Tibial artery (tissue), 1 donor: Measurements from ENCODE around the gene TMIGD2.

DNA sequence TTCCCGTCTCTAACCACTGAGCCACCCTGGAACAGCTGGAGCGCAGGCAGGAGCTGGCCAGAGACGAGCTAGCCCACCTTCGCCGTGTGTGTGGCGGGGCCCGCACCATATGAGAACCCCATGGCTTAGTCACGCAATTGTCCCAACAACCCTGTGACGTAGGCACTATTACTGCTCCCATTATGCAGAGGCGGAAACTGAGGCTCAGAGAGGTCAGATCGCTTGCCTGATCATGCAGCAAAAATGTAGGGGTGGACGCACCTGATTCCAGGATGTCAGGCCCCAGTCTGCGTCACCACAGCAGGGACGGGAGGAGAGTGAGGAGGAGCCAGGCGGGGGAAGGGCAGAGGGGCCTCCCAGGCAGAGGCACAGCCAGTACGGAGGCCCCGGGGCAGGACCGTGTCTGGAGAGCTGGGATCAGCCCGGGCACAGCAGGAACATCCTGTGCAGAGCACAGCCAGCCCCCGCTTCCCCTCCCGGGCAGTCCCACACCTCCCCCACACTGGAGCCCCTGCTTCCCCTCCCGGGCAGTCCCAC lies 16.8 kb downstream of the PIP5K1C start:
- PRO-cap = no peak

- PRO-cap = no peak
Observed at GRCh38 chr19:3712939-3713659, 4.9 kb downstream of the TJP3 start.

DNA sequence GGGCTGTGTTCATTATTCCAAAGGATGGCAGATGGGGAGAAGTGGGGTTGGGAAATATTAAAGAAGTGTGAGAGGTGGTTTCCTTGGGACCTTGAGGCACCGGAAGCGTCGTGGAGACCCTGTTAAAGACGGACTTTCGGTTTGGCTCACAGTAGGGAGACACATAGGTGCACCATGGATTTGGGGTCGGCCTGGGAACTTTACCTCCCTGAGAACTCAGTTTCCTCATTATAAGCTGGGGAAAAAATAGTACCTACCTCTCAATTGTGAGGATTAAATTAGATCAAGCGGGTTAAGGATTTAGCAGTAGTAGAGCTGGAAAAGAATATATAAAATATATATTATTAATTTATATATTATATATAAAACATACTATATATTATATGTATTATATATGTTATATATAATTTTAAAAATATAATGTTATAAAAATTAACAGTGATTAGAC lies 424 bp upstream of the APBA3 start:
- PRO-cap = no peak

DNA sequence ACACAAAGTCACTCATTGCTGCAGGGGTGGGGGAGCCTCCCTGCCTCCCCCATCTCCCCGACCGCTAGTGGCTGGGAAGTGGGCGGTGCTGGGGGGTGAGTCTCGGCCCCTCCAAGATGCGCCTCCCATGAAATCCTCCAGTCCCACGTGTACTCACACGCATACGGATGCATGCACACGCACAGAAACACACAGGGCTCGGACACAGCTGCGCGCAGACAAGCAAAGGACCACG lies 808 bp downstream of the MATK start:
- PRO-cap = no peak

DNA sequence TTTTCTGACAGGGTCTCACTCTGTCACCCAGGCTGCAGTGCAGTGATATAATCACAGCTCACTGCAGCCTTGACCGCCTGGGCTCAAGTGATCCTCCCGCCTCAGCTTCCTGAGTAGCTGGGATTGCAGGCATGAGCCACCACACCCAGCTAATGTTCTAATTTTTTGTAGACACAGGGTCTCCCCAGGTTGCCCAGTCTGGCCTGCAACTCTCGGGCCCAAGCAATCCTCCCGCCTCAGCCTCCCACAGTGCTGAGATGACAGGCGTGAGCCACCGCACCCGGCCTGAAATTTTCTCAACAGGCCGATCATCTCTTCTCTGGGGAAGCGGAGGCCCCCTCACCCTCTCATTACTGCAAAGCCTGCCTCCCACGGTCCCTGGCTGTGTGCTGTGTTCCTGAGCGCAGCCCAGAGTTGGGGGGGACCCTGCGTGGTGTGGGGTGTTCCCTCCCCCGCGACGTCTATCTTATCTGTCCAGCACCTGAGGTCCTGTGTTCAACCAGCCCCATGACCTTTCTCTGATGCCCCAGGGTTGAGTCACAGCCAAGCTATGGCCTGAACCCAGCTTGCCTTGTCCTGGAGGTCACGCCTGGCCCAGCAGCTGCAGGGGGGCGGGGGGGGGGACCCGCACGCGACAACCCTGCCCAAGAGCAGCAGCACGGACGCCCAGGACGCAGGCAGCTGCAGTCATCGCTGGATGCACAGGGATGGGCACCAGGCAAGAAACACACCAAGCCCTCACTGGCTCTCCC lies 17.7 kb downstream of the DAPK3 start:
- PRO-cap = bidirectional peak, plus-strand start at position 656 of the sequence, minus-strand start at position 460 of the sequence

GRCh38 chr19:3975667-3976839 lies 5.2 kb upstream of the DAPK3 start:
- PRO-cap = no peak

DNA sequence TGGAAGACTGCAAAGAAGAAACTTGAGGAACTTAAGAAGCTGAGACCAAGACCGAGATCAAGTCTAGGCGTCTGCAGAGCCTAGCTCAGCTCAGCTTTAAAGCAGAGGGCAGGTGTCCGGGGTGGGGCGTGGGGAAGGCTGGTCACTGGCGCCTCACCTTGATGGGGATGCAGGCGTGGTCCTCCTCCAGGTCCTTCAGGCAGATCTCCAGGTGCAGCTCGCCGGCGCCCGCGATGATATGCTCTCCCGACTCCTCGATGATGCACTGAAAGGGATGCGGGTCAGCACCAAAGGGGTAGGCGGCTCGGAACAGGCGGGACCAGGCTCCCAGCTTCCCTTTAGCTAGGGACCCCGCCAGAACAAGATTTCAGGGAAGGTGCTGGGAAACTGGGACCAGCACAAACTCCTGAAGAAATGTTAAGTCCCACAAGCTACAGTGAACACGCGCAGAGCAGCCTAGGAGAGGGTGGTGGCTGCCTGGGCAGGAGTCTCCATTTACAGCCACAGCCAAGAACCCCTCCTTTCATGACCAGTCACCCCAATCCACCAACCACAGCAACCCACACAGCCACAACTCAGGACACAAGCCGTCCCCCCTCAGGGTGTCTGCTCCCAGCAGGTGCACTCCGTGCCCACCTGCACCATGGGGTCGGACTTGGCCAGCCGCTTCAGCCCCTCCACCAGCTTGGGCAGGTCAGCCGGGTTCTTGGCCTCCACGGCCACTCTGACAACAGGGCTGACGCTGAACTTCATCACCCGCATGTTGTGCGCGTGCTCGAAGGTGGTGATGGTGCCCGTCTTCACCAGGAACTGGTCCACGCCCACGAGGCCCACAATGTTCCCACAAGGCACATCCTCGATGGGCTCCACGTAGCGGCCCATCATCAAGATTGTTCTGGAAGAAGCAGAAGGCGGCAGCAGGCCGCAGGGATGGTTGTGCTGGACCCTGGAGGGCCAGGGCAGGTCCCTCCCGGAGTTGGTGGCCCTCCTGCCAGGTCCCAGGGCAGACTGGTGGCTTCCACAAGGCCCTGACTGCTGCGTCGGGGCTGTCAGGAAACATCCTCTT lies 5.8 kb downstream of the EEF2 start:
- PRO-cap = no peak

DNA sequence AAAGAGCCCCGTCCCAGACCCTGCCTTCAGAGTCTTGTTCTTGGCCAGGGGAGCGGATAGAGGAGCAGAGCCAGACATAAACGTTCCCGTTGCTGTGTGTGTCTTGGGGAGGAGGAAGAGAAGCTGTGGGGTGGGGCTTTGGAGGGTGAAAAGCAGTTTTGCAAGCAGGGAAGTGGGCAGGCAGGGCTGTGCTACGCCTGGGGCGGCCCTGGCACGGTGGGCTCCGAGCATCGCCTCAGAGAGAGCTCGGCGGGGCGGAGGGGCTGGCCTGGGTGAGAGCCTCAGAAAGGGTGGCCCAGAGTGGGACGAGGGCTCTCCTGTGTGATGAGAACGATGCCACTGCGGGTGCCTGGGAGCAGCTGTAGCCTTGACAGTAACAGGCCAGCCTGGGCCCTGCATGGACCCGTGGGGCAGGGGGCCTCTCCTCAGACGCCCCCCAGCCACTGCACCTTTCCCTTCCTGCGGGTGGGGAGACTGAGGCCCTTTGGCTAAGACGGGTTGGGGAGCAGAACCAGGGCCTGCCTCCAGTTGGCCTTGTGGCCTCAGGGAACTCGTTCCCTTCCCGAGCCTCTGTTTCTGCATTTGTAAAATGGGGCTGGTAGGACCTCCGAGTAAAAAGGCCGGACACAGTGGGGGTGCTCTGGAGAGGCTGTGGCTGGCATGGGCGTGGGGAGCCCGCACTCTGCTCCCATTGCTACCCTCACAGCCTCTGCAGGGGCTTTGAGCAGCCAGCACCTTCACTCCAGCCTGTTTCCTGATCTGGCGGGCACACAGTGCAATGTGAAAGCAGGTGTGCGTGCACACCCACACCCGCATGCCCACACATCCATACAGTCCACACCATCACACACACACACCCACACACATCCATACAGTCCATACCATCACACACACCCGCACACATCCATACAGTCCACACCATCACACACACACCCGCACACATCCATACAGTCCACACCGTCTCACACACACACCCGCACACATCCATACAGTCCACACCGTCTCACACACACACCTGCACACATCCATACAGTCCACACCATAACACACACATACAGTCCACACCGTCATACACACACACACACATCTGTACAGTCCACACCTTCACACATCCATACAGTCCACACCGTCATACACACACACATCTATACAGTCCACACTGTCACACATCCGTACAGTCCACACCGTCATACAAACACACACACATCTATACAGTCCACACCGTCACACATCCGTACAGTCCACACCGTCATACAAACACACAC lies 27.8 kb downstream of the PIAS4 start:
- PRO-cap = no peak

DNA sequence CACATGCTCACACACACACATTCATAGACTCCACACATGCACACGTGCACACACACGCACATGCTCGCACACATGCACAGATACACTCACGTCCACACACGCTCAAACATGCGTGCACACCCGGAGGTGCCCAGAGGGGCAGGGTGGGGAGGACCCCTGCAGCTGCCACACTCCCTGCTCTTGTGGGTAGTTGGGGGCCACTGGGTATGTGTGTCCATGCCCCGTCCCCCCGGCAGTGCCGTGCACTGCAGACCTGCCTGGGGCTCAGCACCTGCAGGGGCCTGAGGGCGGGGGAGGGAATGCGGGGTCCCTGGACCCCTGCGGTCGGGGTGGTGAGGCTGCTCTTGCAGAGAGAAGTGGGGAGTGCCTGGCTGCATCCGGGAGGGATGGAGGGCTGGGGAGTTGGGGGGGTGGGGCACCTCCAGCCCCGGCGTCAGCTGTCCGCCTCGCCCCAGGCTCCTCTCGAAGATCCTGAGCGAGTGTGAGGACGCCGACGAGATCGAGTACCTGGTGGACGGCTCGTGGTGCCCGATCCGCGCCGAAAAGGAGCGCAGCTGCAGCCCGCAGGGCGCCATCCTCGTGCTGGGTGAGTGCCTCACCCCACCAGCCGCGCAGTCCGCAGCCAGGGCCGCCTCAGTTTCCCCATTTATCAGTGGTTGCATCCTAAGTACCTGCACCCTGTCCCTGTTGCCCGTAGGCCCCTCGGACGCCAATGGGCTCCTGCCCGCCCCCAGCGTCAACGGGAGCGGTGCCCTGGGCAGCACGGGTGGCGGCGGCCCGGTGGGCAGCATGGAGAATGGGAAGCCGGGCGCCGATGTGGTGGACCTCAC lies 29.6 kb downstream of the ZBTB7A start:
- PRO-cap = no peak

- PRO-cap = no peak
Observed at GRCh38 chr19:4052594-4053502, 13.9 kb downstream of the ZBTB7A start.

DNA sequence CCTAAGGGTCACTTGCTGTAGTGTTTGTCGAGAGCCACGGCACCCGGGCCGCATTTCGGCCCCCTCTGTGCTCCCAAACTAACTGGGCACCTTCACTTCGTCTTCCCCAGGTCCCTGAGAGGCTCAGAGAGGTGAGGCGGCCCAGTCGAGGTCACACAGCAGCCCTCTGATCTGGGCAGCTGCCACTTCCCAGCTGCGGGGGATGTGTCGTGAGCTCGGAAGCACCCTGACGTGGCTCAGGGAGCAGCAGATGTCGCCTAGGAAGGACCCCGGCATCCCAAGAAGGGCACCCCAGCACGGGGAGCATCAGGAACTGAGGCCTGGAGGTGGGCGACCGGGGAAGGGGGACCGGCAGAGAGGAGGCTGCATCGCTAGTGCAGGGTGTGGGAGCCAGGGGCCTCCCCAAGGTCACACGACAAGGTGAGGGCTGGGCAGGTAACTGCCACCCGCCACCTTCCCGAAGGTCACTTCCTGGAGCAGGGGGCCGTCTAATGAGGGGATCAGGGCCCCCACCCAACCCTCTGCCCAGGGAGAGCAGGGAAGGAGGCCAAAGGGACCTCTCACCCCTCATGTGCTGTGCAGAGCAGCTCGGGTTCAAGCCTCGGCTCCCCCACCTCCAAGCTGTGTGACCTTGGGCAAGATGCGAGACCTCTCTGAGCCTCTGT lies 6.2 kb downstream of the ZBTB7A start:
- PRO-cap = no peak

GRCh38 chr19:4066314-4066527 lies 478 bp downstream of the ZBTB7A start:
- PRO-cap = no peak

DNA sequence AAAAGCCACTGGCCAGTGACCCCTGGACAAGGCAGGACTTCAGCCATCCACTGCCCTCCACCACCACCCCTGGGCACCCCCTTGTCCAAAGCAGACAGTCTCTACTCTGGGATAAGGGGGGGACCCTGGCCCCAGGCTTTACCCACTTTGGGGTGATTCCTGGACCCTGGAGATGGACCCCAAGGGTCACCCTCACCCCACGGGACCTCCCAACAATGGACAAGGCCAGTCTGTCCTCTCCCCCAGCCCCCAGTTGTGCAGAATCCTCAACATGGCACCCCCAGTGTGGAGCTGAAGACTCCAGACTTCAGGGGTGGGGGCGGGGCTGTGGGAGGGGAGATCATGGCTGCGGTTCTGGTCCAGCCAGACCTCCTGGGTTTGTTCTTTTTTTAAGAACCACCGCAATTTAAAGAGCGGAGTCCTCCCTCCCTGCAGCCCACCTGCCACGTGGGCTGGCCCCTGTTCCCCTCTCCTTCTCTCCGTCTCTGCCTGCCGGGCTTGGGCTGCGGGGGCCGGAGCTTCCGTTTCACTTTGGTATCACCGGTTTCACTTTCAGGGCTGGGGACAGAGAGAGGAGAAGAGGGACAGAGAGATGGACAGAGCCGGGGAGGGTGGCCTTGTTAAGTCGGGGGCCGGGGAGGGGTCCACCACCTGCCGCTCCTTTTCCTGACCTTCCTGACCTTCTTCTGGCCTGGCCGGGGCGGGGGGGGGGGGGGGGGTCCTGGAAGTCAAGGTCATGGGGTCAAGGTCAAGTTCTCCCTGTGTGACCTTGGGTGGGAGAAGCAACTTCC lies 11.1 kb upstream of the ZBTB7A start:
- PRO-cap = bidirectional peak, plus-strand start at position 555 of the sequence, minus-strand start at position 533 of the sequence

DNA sequence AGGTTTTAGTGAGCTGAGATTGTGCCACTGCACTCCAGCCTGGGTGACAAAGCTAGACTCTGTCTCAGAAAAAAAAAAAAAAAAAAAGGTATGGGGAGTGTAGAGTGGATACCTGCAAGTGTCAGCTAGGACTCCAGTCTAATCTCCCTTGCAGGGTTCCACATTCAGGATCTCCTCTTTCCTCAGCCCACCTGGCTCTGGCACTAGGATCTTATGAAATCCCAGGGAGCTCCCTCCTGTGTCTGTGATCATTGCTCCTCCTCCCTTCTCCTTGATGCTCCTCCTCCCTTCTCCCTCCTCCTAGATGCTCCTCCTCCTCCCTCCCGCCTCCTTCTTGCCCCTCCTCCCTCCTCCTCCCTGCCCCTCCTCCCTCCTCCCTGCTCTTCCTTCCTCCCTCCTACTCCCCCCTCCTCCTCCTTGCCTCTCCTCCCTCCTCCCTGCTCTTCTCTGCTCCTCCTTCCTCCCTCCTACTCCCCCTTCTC lies 14.7 kb upstream of the ZBTB7A start:
- PRO-cap = no peak

DNA sequence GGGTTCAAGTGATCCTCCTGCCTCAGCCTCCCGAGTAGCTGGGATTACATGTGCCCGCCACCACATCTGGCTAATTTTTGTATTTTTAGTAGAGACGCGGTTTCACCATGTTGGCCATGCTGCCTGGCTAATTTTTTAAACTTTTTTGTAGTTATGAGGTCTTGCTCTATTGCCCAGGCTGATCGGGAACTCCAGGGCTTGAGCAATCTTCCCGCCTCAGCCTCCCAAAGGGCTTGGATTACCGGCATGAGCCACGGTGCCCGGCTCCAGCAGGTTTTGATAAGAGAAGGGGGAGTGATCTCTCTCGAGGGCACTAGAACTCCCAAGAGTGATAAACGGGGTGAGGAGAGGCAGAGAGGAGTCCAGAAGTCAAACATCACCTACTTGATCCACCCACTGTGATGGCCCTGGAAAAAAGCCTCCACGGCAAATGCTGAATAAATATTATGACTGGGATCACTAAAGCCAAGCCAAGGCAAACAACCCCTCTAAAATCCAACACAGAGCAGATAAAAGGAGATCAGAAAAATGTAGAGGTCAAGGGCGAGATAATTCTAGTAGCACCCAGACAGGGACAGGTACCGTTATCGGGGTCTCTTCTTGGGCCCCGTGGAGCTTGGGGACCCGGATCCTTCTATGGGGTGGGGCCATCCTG lies 4.0 kb upstream of the CREB3L3 start:
- PRO-cap = no peak

GRCh38 chr19:4174165-4174659 lies 8.2 kb downstream of the SIRT6 start:
- PRO-cap = no peak

DNA sequence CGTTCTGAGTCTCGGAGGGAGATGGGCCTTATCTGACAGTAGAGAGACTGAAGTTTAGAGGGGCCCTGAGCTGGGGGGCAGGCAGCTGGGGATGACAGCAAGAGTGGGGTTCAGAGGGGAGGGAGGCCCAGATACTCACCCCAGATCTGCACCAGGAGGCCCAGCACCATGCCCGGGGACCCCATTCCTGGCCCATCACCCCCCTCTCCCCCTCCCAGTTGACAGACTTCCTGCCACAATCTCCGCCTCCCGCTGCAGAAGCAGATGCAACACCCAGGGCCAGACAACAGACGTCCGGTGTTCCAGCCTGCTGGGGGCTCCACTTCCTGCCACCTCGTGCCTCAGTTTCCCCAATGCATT lies at the start of gene TMIGD2:
Gene TMIGD2 (minus strand): TSS at position 189 of the 360 bp plus-strand sequence.
- PRO-cap = no peak

- PRO-cap = no peak
Observed at GRCh38 chr19:4357196-4357842, 14.0 kb downstream of the MPND start.

DNA sequence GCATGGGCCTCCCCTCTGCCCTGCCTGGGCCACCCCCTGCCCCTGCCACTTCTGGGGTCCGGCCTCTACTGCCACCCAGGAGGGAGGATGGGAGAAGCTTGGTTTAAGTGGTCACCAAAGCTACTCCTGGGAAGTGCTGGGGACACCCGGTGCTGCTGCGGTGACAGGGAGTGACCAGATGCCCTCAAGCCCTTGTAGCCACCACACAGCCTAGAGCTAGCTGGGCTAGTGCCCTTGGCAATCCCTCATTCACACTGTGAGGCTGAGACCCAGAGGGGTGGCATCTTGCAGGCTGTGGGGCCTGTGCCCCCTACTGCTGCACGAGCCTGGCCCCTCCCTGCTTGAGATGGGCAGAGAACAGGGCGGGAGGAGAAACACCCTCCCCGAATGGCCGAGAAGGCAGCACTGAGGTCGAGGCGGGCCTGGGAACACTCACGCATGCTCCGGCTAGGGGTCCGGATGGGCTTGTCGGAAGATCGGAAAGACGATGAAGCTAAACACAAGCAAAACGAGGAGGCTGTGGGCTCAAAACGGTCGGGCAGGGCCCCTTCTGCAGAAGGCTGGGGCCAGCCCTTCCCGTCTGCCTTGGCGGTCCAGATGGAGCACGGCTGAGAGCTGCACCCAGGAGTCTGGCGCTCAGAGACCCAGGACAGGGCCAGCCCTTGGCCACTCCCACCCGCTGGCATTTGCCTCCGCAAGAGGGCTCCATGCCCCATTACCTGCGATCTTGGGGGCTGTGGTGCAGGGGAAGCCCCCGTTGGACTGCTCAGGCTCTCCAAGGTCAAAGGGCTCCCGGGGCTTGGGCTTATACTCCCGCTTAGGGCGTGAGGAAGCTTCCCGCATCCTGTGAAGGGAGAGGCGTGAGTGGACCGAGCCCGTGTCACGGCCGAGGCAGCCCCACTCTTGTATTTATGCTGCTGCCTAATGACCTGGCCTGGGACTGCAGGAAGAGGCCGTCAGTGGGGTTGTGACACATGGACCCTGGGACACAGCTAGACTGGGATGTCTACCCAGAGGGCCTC lies 18.8 kb downstream of the MPND start:
- PRO-cap = no peak

- PRO-cap = no peak
Observed at GRCh38 chr19:4369888-4370356, 26.6 kb downstream of the MPND start.